ENCODE measurements around the genes ADA and CCN5.

DNA sequence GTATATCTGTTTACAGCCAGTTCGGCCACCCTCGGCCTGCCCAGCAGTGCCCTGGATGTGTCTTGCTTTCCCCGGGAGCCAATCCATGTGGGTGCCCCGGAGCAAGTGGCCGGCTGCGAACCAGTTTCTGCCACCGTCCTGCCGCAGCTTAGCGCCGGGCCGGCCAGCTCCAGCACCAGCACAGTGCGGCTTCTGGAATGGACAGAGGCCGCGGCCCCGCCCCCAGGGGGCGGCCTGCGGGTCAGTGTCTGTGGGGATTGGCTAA is 6.3 kb downstream of the L3MBTL1 start:
- PRO-cap, 2 experiments = peak in 1 of 2 experiments; most common minus-strand start position 122 of the sequence (in 1)

GRCh38 chr20:43570201-43570986 is 11.6 kb downstream of the SGK2 start:
- PRO-cap, 2 experiments = no peak in any of the 2 experiments

- PRO-cap, 2 experiments = no peak in any of the 2 experiments
Measured at GRCh38 chr20:43680804-43681976, 14.3 kb downstream of the MYBL2 start.

DNA sequence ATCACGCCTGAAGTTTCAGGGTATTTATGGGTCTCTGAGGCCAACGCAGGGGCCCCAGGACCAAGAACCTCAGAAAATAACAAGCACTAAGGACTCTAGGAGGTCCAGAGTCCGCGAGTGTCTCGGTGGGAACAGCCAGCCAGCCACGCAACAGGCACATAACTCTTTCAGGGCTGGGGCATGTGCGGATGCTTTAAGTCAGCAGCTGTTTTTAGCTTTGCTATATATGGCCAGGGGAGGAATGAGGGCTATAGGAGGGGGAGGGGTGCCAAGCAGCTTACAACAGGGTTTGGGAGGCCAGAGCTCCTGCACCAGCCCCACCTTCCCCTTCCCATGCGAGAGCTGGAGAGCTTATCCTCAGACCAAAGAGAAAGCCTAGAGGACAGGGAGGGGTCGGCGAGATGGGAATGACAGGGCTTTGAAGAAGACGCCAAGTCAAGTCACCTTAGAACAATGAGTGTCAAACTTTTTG is 6.2 kb downstream of the JPH2 start:
- PRO-cap, 2 experiments = no peak in any of the 2 experiments

DNA sequence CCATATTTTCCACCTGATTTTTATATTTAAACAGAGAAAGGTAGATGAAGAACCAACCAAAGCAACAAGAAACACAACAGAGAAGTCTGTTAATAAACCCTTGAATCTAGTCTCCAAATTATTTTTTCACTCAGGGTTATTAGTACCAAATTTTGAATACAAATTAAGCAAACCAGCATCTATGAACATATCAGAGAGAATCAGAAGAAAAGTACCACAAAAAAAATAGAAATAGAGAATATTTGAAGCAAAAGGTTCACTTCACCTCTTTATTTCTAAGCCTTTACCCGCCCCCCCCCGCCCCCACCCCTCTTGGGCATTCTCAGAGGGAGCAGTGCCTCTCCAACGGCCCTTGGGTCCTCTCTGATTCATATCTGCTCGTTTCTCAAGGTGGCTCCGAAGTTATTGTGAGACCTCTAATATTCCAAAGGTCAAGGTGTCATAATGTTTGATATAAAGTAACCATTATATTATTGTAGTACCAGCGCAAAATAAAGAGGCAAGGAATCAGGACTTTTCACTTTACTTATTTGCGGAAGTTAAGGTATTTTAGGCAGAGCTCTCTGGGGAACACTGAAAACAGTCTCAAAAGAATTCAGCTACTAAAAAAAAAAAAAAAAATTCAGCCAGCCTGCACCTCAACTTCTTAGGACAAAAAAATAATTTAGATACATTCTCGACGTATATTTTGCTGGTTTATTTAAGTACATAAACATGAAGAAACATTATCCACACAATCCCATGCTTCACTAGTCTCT is 2.6 kb downstream of the OSER1 start:
- PRO-cap, 2 experiments = no peak in any of the 2 experiments

GRCh38 chr20:44211205-44211388 is 526 bp upstream of the OSER1 start:
- PRO-cap, 2 experiments = no peak in any of the 2 experiments

GRCh38 chr20:44424820-44425491 is 50.7 kb upstream of the TTPAL start:
- PRO-cap, 2 experiments = no peak in any of the 2 experiments

DNA sequence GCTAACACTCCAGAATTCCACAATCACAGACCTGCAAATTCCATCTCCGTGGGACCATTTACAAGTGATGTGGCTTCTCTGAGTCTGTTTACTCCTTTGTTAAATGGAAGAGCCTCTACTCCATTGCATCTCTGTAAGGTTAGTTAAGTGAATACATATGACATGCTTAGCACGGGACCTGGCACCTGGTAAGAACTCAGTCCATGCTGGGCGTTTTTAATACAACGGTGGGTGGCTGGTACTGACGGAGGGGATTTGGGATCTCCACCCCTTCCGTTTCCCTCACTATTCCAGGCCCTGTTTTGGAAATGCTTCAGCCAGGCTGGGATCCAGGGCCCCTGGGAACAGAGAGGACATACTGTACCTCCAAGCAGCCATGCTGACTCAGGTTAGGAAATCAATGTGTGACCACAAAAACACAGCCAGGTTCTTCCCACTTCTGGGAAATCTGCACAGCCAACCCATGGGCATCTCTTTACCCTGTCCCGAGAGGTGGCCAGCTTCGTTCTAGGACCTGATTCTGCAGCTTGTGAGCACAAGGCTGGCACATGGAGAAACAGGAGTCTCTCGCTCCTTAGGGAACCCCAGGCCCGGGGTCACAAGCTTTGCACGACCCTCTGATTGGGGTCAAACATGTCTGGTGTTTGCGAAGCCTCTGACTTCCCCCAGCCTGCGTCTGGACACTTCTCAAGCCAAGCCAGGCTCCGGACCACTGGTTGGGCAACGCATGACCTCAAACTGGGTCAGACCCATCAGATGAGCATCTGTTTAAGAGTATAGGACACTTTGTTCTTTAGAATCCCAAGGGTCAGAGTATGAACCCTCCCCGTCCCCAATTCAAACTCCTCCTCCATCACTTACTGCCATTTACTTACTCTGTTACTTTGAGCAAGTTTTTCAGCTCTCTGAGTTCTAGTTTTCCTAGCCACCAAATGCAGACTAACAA is 8.3 kb upstream of the TTPAL start:
- PRO-cap, 2 experiments = peak in 2 of 2 experiments; most common plus-strand start position 796 of the sequence (in 2); most common minus-strand start position 190 of the sequence (in 2)

GRCh38 chr20:44494030-44494747 is 18.5 kb downstream of the TTPAL start:
- PRO-cap, 2 experiments = no peak in any of the 2 experiments

DNA sequence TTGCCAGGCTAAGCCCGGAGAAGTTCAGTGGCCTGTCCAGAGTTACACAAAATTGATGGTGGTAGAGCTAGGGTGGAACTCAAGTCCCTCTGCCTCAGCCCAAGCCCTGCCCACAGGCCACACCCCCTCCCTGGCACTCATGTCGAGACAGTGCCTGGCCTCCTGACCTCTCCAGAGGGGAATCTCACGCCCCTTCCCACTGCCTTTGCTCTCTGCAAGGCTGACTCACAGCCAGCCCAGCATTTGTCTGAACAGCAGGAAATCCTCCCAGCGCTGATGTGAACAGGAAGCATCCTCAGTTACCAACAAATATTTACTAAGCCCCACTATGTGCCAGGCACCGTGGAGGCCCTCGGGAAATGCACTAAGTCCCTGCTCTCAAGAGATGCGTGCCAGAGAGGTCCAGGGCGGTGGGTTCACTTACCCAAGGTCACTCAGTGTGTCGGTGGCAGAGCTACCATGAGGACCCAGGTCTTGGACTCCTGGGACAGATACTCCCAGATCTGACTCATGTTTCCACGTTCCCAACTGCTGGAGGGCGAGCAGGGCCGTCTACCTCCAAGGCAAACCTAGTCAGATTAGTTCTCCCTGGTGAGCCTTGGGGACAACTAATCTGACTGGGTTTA is 7.9 kb downstream of the ADA start:
- PRO-cap, 2 experiments = no peak in any of the 2 experiments

DNA sequence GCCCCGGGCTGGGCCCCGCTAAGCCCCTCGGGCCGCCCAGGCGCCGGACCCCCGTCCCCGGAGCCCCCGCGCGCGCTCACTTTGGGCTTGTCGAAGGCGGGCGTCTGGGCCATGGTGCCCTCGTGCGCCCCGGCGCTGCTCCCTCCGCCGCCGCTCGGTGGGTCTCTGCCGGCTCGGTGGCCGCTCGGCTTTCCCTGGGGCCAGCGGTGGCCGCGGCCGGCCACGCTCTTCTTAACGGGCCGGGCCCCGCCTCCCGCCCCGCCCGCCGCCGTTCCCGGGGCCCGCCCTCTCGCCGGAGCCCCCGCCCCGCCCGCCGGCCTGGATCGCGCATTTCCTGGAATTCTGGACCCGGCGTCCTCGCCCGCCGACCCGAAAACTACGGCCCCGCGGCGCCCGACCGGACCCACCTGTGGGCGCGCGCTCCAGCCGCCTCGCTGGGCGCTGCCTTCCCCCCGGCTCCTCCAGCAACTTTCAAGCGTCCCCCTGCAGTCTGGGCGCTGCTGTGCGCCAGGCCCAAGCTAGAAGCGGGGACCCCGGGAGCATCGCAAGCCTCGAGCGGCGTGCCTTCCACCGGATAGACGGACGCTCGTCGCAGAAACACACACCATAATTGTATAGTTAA is at the start of gene ADA:
Gene ADA, minus strand, starts transcription at position 205 of the 622 bp plus-strand sequence.
- PRO-cap, 2 experiments = peak in 2 of 2 experiments; most common plus-strand start position 331 of the sequence (in 2); most common minus-strand start position 233 of the sequence (in 2)

DNA sequence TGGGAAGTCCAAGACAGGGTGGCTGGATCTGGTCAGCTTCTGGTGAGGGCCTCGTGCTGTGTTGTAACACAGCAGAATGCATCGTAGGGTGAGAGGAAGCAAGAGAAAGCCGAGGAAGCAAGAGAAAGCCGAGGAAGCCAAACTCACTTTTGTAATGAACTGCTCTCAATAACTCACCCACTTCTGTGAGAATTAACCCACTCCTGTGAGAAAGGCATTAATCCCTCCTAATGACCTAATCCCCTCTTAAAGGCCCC is 9.3 kb upstream of the ADA start:
- PRO-cap, 2 experiments = no peak in any of the 2 experiments

DNA sequence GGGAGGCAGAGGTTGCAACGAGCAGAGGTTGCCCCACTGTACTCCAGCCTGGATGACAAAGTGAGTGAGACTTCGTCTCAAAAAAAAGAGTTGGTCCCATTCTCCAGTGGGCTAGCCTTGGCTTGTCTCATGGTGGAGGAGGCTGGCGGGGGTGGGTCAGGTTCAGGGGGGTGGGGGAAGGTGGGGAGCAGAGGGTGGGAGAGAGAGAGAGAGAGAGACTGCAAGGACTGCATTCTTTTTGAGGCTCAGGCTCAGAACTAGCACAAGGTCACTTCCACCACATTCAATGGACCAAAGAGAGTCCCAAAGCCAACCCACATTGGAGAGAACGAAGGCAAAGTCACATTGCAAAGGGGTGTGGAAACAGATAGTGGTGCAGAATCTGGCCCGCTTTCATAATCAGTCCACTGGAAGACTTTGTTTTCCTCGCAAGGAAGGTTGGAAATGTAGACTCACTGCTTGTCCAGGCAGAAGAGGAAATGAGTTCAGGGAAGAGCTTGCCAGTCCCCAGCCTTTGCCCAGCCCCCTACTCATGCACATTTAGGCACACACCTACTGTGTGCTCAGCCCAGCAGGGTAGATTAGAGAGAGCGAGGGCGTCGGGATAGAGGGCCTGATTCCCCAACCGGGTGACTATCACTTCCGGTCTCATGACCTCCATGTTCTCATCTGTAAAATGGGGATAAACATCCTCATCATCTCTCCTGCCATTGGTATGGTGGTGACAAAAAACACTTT is 24.4 kb upstream of the CCN5 start:
- PRO-cap, 2 experiments = no peak in any of the 2 experiments

DNA sequence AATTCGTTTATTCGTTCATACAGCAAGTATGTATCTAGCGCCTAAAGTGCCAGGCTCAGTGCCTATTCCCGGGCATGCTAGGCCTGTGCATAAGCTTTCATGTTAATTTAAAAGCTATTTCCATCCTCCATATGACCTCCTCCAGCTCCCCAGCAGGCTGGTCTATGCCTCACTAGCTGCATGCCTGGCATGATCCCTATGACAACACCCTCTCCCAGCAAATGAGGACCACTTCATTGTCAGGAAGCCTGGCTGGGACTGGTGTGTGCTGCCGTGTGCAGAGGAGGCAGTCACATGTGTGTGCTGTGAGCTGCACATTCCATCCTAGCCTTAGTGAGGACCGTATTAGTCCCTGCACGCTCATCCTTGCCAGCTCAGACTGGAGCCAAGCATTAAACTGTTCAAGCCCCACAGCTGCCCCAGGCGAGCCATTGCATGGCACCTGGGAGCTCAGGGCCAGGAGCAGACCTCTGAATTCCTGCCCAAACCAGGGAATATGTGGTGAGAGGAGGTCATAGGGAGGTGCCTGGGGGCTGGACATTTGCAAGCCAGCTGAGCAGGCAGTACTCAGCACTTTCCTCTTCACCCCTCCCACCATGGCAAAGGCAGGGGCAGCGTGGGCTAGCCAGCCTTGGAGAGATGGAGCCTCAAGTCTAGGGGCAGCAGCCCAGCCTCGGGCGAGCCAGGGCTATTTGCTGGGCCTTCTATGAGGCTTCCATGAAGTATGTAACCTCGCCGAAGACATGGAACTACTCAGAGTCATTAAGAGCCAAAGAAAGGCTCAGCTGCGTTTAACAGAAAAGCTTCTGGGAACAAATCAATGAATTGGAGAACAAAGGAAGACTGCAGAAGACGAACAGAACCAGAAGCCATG is 8.7 kb upstream of the CCN5 start:
- PRO-cap, 2 experiments = no peak in any of the 2 experiments

DNA sequence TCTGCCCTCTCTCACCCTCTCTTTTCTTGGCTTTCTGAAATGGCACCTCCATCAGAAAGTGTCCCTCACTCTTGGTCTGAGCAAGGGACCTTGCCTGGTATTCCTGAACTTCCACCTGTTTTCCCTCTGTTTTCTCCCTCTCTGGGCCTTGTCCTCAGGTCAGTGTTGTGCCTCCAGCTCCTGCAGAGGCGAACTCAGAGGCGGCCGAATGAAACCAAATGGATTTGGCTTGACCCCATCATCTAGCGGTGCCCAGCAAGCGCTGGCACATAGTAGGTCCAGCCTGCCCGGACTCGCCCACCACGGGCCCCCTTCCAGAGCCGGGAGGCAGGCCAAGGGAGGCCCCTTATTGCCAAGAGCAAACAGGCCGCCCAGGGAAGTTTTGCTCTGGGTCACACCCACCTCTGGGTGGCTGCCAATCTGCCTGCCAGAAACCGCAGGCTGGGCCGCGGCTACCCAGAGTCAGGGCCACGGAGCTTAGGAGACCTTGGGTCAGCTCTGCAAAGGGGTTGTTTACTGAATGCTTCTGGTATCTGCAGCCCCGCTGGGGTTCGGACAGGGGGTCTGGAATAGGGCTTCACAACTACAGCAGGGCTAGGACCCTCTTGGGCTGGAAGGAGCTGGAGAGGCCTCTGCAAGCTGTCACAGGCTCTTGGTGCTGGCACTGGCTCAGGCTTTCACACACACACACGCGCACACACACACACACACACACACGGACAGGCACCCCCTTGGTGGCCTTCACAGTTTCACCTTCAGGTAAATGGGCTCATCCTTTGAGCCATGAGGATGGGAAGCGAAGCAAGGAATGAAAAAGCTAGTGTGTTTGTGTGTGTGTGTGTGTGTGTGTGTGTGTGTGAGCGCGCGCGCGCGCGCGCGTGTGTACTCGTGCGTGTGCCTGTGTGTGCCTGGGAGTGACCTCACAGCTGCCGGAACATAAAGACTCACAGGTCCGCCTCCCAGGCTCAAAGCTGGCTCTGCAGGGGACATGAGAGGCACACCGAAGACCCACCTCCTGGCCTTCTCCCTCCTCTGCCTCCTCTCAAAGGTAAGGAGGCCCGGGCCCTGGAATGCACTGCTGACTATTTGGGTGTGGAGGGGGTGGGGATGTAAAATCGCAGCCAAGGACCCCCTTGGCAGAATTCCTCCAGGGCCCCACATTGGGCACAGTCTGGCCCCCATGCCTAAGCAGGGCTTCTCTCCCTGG is at the start of gene CCN5:
Gene CCN5, plus strand, starts transcription at position 967 of the 1,207 bp plus-strand sequence.
- PRO-cap, 2 experiments = no peak in any of the 2 experiments

DNA sequence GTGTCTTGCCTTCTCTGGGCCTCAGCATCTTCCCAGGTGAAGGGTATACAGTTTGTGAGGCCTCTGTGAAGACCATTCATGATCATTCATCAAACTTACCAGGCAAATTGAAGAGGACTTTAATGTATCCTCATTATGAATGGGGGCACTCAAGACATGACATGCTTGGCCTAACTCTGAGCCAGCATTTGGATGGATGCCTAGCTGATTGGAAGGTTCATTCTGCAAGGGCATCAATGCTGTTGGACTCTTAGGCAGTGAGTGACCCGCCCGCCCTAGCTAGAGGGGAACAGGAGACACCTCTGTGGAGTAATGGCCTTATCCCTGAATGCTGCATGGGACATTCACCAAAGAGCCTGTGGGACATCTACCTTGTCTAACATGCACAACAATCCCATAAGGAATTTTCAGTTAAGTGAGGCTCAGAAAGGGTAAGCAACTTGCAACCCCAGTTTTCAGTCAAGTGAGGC is 522 bp downstream of the CCN5 start:
- PRO-cap, 2 experiments = no peak in any of the 2 experiments

- PRO-cap, 2 experiments = no peak in any of the 2 experiments
Measured at GRCh38 chr20:44736777-44737204, 8.9 kb upstream of the KCNK15 start.

GRCh38 chr20:44901375-44901975 is 8.4 kb upstream of the PABPC1L start:
- PRO-cap, 2 experiments = no peak in any of the 2 experiments

DNA sequence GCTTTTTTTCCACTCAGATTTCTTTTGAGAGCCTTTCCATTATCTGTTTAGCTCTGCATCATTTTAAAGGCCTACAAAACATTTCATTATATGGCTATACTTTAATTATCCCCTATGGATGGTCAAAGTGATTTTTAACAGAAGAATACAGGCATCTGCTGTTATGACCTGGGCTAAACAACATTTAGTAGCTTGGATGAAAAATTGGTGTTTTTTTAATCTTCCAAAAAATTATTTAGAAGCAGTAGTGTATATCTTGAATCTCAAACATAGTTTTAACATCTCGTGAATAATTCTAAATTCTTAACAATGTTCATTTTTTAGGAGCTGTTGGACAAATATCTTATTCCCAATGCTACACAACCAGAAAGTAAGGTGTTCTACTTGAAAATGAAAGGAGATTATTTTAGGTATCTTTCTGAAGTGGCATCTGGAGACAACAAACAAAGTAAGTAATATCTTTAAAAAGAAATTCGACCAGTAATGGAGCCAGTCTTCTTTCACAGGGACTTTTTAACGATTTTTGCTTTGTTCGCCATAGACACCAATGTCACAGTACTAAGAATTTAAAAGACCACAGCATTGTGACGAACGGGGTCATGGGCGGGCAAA is 6.1 kb upstream of the PABPC1L start:
- PRO-cap, 2 experiments = no peak in any of the 2 experiments

- PRO-cap, 2 experiments = no peak in any of the 2 experiments
Measured at GRCh38 chr20:44911182-44911972, 1.5 kb downstream of the PABPC1L start.

Measured in Metastatic Liver Carcinoma in the Adrenal Gland (tissue), 2 donors.